ENCODE measurements around a stretch of chr2.

DNA sequence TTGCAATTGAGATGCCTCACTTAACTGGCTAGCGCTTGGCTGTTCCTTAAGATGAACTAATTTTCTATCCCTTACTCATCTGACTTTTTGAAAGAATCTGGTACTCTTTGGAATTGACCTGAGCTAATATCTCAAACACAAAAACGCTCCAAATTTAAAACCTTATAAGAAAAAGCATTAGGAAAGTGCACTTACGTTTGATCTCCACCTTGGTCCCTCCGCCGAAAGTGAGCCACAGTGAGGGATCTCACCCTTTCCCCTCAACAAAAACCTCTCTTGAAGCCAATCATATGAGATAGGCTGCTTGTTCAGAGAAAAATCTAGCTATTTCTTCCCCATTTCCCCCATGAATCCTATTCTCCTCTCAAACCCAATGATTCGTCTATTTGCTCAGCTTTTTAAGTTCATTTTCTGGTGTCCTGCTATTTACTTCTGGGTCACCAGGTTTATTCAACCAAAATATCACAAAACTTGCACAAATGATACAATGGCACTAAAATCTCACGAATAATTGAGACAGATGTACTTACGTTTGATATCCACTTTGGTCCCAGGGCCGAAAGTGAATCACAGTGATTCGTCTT is 169.3 kb downstream of the RPIA start:
- PRO-cap: no peak

- PRO-cap: no peak
Measured at GRCh38 chr2:89213838-89214224, 522.4 kb downstream of the RPIA start.

DNA sequence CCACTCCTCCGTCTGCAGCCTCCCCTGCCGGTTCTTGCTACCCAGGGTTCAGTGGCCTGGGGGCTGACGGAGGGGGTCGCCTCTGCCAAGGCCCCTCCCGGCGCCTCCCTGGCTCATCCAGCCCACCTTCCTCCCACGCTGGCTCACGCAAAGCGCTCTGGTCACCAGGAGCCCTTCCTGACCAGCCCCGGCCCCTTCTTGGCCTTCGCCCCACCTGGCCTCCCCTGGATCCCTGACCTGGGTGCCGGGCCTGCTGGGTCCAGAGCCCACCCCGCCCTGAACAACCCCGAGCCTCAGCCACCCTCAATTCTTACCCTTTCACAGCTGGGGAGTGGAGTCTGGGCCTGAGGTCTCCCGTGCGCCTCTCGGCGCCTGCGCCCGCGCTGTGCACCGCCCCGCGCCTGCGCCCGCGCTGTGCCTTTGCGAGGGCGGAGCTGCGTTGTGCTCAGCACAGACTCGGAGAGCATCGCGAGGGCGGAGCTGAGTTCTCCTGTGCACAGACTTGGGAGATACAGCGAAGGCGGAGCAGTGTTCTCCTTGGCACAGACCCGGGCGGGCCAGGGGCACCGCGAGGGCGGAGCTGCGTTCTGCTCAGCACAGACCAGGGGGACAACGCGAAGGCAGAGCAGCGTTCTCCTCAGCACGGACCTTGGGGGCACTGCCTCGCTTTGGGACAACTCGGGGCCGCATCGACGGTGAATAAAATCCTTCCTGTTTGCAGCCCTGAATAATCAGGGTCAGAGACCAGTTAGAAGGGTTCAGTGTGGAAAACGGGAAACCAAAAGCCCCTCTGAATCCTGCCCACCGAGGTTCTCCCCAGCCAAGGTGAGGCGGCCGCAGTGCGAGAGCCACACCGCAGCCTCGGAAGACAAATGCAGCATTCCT is 894.0 kb downstream of the RPIA start:
- PRO-cap: bidirectional peak, plus-strand start at position 483 of the sequence, minus-strand start at position 389 of the sequence

GRCh38 chr2:90021308-90021753 is 1329.9 kb downstream of the RPIA start:
- PRO-cap: no peak

DNA sequence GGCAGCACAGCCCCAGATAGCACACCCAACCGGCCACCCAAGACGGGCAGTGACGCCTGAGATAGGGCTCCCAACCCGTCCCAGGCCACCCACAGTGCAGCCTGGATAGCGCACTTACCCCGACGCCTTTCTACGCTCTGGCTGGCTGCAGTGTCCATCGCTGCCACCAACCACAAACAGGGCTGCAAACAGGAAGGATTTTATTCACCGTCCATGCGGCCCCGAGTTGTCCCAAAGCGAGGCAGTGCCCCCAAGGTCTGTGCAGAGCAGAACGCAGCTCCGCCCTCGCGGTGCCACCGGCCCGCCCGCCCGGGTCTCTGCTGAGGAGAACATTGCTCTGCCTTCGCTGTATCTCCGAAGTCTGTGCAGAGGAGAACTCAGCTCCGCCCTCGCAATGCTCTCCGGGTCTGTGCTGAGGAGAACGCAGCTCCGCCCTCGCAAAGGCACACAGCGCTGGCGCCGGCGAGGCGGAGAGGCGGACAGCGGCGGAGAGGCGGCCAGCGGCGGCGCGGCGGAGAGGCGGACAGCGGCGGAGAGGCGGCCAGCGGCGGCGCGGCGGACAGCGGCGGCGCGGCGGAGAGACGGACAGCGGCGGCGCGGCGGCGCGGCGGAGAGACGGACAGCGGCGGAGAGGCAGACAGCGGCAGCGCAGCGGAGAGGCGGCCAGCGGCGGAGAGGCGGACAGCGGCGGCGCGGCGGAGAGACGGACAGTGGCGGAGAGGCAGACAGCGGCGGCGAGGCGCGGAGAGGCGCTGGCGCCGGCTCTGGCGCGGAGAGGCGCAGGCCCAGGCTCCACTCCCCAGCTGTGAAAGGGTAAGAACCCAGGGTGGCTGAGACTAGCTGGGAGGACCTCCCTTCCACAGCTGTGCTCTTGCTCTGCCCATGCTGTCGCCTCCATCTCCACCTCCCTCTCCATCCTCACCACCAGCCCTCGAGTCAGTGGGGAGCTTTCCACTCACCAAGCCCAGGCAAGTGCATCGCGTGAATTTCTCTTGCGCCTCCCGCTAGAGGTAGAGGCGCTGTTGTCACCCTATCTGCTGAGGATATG is 2879.7 kb downstream of the RPIA start:
- PRO-cap: no peak

- PRO-cap: bidirectional peak, plus-strand start at chr2:95008169, minus-strand start at chr2:95007976
Measured at GRCh38 chr2:95007728-95008237, 17.7 kb upstream of the MAL start.

DNA sequence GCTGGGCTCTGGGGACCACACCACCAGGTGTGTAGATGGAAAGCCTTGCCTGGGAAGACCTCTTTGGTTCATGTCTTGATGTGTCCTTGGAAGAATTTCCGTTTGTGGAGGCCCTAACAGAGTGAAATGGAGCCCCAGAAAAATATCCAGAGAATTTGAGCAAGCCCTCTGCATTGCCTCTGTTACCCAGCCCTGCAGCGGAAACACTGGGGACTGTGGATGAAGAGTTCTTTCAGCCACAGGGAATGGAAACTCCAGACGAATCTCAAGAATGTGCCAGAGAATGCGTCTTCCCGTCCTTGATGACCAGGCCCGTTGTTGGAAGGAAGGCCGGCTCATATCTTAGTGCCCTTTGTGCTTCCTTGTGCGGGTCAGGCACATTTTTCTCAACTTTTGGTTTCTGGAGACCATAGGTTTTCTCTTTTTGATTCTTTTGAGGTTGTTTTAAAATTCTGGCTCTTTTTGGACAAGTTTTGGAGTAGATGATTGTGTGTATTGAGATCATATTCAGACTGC is 15.5 kb downstream of the MAL start:
- PRO-cap: no peak

DNA sequence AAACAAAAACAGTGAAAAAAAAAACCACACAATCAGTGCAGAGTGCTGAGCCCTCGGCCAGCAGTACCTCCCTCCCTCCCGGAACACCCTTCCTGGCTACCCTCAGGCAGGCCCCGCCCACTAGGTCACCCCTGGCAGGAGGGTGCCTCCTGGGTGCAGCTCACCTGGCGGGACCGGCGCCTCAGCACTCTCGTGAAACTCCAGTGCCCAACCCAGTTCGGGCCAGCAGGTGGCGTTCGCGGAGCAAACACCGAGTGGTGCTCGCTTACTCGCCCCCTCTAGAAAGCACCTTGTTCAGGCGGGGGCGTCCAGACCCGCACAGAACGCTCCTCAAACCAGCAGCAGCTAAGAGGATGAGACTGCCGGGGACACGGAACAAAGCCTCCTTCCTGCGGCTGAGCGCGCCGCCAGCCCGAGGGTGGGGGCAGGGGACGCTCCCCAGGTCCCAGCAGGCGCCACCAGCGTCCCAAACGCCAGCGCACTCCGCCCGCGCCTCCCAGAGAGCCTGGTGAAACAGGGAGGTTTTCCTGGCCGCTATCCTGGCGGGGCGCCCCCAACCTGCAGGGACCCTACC is 44.8 kb downstream of the MRPS5 start:
- PRO-cap: unidirectional peak, plus-strand start at position 253 of the sequence

DNA sequence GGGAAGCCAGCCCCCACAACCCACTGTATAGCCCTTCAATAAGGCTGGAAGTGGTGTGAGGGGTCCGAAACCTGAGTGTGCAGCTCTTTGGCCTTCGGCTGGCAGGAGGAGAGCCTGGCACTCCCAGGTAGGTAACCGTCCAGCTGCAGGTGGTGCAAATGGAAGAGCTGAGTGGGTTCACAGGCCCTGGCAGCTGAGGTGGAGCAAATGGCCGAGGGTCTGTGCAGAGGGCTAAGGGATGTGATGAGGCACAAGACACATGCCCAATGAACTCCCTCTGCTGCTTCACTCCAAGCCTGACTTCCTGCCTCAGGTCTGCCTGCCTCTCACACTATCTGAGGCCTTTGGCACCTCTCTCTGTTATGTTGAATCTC is 7.6 kb upstream of the ZNF892 start:
- PRO-cap: no peak

- PRO-cap: no peak
Measured at GRCh38 chr2:95345009-95346164, 48.2 kb downstream of the KCNIP3 start.

- PRO-cap: no peak
Measured at GRCh38 chr2:96085104-96085413, 31.3 kb downstream of the ADRA2B start.

- PRO-cap: no peak
Measured at GRCh38 chr2:96209484-96210033, 932 bp upstream of the STARD7 start.

DNA sequence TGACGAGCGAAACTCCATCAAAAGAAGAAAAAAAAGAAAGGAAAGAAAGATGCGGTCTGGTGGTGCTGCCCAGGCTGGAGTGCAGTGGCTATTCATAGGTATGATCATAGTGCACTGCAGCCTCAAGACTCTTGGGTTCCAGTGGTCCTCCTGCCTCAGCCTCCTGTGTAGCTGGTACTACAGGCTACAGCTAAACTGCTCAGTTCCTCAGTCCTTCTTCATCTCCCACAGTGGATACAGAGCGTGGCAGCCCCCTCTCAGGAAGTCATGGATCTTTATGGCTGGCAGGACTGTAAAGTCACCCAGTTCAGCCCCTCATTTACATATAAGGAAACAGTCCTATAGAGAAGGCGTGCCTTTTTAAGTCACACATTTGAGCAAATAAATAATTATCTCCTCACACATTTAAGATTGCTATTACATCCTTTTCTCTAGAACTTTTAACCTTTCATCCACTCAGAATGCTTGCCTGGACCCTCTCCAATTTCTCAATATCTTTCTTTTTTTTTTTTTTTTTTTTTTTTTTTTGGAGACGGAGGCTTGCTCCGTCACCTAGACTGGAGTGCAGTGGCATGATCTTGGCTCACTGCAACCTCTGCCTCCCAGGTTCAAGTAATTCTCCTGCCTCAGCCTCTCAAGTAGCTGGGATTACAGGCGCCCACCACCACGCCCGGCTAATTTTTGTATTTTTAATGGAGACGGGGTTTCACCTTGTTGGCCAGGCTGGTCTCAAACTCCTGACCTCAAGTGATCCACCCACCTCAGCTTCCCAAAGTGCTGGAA is 20.9 kb downstream of the TMEM127 start:
- PRO-cap: no peak

DNA sequence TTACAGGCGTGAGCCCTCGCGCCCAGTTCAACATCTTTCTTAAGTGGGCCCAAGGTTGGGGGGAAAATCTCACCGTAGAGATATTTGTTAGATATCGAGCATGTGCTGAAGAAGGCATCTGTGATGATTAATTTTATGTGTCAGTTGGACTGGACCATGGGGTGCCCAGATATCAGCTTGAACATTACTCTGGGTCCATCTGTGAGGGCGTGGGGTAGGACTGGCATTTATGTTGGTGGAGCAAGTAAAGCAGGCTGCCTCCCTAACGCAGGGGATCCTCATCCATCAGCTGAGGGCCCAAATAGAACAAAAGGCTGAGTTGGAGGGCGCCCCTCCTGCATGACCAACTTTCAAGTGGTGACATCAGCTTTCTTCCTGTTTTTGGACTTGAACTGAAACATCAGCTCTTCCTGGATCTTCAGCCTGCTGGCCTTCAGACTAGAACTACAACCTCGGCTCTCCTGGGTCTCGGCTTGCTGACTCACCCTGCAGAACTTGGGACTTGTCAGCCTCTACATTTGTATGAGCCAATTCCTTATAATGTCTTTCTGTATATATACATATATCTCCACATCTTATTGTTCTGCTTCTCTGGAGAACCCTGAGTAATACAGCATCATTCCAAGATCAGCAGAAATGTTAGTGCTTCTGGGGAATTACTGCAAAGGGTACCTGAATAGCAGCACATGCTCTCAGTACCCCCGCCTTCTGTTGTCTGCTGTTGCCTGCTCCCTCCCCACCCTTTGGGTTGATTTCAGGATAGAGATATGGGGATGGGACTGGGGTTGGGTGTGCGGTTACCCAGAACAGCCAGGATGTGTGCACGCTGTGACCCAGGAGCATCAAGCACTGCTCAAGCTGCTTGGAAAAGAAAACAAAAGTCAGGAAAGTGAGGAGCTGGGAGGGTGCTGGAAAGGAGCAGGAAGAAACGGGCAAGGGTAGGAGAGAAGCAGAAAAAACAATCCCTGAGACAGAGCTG is 20.0 kb downstream of the TMEM127 start:
- PRO-cap: no peak

GRCh38 chr2:96258550-96259185 is 7.1 kb downstream of the TMEM127 start:
- PRO-cap: bidirectional peak, plus-strand start at chr2:96259271, minus-strand start at chr2:96259164

DNA sequence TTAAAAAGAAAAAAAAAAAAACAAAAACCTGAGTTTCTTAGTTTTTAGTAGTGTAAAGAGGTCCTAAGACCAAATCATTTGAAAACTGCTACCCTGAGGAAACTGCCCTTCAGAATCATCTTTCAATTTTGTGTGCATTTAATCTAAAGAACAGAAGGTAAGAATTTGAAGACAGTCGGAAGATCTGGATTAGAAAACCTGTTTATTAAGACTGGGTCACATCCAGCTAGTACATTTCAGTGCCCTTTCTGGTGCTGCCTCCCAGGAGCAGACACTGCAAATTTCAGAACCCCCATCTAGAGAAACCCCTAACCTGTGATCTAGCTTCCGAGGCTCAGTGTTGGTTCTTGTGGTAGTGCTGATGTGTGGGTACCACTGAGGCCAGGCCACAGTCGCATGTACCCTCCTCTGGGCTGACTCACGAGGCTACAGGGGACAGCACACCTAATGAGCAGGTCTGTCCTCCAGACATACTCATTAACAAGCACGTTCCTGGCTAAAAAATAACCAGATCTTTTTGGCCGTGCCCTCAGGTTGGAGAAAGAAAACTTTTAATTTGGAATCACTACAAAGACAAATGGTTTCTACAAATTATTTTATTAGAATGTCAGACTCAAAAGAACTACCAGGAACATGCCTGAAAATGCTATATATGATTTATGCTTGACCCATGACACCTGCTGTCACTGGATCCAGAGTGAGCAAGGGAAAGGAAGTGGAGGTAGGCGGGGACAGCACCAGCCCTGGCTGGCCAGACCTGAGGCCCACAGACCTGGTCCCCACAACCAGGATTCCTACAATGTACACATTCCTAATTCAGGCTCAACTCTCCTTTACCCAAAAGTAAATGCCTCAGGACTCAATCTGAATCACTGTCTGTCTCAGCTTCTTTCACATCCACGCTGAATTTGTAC is 8.4 kb downstream of the CIAO1 start:
- PRO-cap: no peak

GRCh38 chr2:96315606-96316126 is 9.5 kb upstream of the ITPRIPL1 start:
- PRO-cap: no peak

DNA sequence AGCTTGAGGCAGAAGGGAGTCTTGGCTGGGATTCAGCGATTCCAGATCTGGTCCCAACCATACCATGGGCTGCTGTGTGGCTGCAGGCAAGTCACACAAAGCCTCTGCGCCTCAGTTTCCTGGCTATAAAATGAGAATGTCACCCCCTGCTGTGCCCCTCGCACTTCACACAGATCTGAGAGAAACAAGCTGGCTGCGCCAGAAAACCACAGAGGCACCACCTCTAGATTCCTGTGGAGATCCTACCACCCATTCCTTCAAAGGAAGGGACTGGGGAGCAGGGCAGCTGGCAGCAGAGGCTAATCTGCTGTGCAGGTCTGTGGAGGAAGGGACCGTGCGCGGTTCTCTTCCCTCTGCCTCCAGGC is 19.8 kb downstream of the NEURL3 start:
- PRO-cap: unidirectional peak, plus-strand start at position 302 of the sequence

GRCh38 chr2:96593203-96593855 is 44.8 kb downstream of the KANSL3 start:
- PRO-cap: no peak

DNA sequence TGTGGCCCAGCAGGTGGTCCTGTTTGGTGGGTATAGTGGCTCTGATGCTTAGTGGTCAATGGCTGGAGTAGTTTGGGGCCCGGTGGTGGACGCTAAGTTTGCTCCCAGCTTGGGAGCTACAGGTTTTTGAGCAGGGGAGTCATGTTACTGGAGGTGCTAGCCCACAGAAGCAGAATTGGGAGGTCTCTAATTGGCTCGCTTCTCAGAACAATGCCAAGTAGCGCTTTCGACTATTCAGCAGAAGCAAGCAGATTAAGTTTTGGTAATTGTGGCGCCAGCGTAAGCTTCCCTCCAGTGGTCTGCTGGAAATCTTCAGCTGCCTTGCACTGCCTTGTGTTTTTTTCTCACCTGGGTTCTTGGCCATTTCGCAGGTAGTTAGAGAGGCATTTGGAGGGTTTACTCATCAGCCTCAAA is 2.2 kb downstream of the CNNM4 start:
- PRO-cap: no peak